Paraaortic lymph node (tissue), 1 donor: ENCODE measurements around a stretch of chr12.

GRCh38 chr12:6220024-6220790, 20.0 kb downstream of the CD9 start:
- PRO-cap = no peak

DNA sequence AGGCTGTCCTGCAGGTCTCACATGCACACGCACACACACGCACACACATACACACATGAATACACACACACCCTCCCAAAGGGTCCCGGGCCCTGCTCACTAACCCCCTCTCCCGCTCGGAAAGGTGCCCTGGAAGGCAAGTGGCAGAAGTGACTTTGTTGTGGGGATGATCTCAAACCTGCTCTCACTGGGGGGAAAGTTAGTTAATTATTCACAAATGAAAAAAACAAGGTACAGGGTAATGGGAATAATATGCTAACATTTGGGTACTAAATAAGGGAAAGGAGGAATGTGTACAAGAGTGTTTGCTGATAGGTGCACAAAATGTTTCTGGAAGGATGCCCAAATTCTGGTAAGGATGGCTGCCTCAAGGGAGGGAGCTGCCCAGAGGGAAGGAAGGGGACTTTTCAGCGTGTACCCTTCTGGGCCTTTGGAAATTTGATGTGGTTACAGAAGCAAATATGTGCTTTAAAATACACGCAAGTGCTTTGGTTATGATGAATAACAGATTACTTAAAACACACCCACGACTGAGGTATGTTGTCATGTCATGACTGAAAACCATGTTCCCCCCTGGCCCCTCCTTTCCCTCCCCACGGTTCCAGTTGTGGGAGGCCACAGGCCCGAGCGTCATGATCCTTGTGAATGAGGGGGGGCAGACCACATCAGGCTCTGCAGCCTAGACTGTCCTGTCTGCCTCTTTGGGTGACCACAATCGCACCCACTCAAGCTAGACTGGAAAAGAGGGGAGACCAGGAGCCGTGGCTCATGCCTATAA, 43.3 kb upstream of the PLEKHG6 start:
- PRO-cap = no peak

DNA sequence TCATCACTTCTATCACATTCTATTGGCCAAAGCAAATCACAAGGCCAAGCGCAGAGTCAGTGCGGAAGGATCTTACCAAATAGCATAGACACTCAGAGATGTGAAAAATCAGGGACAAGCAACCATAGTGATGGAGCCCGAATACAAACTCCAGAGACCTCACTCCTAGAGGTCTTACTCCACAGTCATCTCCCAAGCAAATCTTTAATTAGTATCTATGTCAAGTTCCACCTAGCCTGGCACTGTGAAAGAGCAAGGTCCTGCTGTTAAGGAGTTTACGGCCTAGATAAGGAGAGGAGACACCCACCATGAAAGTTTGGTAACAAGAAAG, 7.5 kb upstream of the PLEKHG6 start:
- PRO-cap = no peak

GRCh38 chr12:6328855-6329146, 13.1 kb downstream of the TNFRSF1A start:
- PRO-cap = no peak

DNA sequence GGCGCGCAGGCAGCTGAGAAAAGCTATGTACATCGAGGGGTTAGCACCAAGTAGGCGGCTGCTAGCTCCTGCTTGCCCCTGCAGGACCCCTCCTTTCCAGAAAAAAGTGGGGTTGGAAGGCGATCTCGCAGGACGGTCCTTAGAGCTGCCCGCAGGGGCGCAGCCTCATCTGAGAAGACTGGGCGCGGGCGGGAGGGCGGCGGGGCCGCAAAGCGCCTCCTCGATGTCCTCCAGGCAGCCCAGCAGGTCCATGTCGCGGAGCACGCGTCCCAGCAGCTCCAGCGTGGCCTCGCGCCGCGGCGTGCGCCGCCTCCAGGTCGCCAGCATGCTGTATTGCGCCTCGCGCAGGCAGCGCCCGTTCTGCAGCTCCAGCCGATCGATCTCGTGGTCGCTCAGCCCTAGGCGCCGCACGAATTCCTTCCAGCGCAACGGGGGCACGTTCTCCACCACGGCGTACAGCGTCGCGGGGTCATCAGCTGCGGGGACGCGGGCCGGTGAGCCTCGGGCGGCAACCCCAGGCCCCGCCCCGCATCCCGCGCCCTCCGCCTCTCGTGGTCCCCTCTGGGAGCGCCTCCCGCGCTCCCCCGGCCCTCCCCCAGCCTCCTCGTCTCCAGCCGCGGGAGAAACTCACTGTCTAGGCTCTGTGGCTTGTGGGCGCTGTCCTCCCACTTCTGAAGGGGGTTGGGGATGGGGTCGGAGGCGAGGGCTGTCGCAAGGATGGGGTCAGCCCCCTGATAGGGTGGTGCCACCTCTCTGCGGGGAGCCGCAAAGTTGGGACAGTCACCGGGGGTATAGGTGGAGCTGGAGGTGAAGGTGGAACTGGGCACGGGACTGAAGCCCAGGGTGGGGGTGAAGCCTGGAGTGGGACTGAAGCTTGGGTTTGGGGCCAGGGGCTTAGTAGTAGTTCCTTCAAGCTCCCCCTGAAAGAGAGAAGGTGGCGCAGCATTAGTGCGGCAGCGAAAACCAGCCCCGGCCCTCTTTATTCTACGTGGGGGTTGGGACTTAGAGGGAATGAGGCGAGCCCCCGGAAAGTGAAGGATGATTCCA, 12.4 kb downstream of the TNFRSF1A start:
- PRO-cap = no peak

- PRO-cap = no peak
Measured at GRCh38 chr12:6355479-6355939, 13.6 kb upstream of the TNFRSF1A start.

GRCh38 chr12:6371096-6371774, 4.1 kb downstream of the SCNN1A start:
- PRO-cap = no peak

DNA sequence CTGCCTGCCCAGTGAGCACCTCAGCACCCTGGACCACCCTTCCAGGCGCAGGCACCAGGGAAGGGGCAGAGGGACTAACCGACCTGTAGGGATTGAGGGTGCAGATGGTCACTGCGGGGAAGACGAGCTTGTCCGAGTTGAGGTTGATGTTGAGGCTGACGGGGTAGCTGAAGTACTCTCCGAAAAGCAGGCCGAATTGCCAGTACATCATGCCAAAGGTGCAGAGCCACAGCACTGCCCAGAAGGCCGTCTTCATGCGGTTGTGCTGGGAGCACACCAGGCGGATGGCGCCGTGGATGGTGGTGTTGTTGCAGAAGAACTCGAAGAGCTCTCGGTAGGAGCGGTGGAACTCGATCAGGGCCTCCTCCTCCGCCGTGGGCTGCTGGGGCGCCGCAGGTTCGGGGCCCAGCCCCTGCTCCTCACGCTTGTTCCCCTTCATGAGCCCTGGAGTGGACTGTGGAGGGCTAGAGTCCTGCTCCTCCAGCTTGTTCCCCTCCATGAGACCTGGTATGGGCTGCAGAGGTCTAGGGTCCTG, 1.0 kb downstream of the SCNN1A start:
- PRO-cap = no peak

DNA sequence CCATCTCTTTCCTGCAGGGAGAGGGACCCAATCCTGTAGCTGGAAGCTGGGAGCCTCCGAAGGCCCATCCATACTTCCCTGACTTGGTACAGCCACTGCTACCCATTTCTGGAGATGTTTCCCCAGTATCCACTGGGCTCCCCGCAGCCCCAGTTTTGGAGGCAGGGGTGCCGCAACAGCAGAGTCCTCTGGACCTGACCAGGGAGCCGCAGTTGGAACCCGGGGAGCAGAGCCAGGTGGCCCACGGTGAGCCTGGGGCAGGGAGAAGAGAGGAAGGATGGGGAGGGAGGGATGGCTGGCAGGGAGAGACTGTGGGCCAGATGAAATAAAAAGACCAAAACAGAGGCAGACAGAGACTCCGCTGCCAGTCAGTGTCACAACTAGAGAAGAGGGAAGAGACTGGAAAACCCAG, 6.1 kb downstream of the LTBR start:
- PRO-cap = no peak

GRCh38 chr12:6452238-6453427, 791 bp downstream of the TAPBPL start:
- PRO-cap = no peak

DNA sequence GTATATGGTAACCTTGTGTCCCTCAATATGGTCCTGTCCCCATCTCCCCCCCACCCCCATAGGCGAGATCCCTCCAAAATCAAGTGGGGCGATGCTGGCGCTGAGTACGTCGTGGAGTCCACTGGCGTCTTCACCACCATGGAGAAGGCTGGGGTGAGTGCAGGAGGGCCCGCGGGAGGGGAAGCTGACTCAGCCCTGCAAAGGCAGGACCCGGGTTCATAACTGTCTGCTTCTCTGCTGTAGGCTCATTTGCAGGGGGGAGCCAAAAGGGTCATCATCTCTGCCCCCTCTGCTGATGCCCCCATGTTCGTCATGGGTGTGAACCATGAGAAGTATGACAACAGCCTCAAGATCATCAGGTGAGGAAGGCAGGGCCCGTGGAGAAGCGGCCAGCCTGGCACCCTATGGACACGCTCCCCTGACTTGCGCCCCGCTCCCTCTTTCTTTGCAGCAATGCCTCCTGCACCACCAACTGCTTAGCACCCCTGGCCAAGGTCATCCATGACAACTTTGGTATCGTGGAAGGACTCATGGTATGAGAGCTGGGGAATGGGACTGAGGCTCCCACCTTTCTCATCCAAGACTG, 2.6 kb downstream of the GAPDH start:
- PRO-cap = no peak

GRCh38 chr12:6550284-6551431, 5.2 kb downstream of the IFFO1 start:
- PRO-cap = bidirectional peak, plus-strand start at chr12:6550585, minus-strand start at chr12:6550459

DNA sequence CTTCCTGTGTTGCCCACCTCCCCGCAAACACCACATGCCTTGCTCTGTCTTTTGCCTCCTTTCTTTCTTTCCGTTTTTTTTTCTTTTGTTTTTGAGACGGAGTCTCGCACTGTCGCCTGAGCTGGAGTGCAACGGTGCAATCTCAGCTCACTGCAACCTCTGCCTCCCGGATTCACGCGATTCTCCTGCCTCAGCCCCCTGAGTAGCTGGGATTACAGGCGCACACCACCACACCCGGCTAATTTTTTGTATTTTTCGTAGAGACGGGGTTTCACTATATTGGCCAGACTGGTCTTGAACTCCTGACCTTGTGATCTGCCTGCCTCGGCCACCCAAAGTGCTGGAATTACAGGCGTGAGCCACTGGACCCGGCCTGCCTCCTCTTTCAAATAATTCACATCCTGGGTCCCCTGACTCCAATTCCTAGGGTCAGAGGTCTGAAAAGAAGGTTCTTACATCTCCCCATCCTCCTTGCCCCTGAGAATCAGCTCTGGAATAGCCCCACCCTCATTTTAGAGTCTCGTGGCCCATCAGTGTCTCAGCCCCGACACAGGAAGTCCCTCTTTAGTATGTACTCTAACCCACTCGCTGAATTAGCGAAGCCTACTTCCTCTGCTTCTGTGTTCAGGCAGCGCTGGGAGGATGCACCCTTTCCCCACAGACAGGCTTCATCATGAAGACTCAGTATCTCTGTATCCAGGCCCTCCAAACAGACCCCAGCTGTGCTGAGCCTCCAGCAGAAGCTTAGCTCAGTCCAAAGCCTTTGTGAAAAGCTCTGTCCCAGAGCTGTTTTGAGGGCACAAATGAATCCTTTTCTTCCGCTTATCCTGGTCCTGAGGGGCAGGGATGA, 3.6 kb downstream of the LPAR5 start:
- PRO-cap = bidirectional peak, plus-strand start at position 621 of the sequence, minus-strand start at position 479 of the sequence

- PRO-cap = no peak
Measured at GRCh38 chr12:6703472-6704028, 2.9 kb upstream of the PIANP start.

DNA sequence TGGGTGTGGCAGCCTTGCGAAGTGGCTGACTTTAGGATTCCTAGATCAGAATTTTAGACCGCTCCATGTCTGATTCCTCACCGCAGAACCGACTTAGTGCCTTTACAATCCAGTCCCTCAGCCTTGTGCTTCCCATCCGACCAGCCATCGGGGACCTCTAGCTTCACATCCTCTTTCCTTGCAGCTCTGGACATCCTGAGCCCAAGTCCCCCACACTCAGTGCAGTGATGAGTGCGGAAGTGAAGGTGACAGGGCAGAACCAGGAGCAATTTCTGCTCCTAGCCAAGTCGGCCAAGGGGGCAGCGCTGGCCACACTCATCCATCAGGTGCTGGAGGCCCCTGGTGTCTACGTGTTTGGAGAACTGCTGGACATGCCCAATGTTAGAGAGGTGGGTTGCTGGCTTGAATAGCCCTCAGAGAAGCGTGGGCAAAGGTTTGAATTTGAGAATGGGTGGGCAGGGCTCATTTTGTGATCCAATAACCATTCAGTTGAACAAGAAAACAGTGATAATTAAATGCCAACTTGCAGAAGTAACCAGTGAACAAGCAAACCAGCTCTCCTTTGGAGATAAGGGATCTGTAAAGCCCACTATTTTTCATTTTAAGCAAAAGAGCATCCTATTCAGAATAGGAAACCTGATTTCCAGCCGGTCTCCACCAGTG, 715 bp downstream of the COPS7A start:
- PRO-cap = no peak

DNA sequence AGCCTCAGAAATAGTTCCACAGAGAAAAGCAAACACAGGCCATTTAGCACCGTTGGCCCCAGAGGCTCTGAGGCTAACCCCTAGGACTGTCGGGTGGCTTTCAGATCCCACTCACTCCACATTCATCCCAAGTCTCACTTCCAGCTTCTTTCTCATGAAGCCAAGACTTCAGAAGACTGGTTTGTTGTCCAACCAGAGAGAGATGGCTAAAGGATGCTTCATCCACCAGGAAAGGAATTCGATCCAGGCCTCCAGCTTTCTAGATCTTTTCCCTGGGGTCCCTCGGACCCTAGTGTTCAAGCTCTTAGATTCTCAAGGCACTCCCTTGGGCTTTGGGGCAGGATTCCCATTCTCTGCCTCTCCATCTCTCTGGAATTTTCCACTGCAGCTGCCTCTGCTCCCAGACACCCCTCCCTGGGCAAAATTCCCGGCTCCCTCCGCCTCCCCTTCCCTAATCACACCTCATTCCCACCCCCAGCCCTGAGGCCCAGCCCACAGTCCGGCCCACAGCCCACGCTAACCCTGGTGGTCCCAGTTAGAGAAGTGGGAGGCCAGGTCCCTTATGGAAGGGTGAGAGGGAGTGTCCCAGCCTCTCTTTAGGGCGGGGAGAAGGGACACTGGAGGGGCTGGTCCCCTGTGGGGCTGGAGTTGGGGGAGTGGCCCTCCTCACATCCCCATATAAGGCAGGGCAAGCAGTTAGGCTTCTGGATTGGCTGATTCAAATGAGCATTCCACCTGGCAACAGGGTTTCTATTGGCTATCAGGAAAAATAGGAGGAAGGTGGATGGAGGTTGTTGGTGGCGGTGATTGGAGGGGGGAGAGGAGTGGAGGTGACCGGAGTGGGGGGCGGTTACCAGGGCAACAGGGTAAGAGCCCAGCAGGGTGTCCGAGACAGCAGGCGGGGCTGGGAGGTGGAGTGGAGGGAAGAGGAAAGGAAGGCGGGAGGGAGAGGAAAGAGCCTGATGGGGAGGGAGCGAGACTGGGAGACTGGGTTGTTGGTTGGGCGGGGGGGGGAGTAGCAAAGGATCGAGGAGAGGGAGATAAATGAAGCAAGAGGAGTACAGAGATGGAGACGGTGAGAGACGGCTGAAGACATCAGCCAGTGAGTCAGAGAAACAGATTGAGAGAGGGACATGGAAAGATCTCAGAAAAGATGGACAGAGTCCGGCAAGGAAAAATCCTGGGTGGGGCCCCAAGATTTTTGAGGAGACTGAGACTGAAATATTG, 2.1 kb upstream of the PTMS start:
- PRO-cap = bidirectional peak, plus-strand start at position 538 of the sequence, minus-strand start at position 416 of the sequence; bidirectional peak, plus-strand start at position 897 of the sequence, minus-strand start at position 598 of the sequence; unidirectional peak, plus-strand start at position 1,070 of the sequence

DNA sequence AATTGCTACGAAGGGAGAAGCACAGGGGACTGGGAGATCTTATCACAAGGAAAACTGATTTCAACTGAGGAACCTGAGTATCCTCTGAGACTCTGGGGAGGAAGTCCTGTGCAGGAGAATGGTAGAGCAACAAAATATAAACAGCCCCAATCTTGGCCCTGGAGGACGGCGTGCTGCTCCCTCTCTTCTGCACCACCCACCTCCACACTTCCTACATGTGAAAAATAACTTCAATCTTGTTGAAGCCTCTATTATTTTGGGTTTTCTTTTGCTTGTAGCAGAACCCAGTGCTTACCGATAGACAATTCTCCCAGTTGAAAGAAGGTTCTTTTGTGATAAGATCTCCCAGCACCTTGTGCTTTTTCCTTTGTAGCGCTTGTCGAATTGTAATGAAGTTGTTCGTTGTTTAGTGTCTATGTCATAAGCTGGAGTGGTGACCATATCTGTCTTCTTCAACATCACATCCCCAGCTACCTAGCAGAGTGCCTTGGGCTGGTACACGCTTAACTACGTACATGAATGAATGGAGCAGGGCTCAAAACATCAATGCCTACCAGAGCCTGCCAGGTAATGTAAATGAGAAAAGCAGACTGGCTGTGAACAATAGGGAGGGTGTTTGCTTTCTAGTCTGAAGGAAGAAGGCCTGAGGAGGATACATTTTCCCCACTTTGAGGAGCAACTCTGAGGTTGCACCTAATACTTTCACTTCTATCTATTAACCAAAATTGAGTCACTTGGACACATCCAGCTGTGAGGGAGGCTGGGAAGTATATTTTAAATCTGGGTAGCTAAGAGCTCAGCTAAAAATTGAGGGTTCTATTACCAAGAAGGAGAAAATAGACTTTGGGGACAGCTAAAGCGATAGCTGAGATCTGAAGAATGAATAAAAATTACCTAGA, 2.6 kb upstream of the CD4 start:
- PRO-cap = no peak

DNA sequence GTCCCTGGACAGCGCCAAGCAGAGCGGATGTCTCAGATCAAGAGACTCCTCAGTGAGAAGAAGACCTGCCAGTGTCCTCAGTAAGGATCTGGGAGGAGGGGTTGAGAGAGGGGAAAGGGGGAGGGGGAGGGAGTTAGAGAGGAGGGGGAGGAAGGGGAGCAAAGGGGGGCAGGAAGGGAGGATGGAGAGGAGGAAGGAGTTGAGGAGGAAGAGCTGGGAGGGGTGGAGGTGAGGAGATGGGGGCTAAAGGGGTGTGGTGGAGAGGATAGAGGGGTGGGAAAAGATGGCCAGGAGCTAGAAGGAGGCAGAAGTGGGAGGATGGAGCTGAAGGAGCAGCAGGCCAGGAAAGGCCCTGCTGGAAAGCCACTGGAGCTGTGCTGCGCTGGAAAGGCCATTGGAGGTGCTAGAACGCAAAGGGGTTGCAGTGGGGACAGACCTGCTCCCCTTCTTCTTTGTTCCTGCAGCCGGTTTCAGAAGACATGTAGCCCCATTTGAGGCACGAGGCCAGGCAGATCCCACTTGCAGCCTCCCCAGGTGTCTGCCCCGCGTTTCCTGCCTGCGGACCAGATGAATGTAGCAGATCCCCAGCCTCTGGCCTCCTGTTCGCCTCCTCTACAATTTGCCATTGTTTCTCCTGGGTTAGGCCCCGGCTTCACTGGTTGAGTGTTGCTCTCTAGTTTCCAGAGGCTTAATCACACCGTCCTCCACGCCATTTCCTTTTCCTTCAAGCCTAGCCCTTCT, 2.6 kb upstream of the GPR162 start:
- PRO-cap = unidirectional peak, plus-strand start at position 136 of the sequence; unidirectional peak, minus-strand start at position 611 of the sequence

DNA sequence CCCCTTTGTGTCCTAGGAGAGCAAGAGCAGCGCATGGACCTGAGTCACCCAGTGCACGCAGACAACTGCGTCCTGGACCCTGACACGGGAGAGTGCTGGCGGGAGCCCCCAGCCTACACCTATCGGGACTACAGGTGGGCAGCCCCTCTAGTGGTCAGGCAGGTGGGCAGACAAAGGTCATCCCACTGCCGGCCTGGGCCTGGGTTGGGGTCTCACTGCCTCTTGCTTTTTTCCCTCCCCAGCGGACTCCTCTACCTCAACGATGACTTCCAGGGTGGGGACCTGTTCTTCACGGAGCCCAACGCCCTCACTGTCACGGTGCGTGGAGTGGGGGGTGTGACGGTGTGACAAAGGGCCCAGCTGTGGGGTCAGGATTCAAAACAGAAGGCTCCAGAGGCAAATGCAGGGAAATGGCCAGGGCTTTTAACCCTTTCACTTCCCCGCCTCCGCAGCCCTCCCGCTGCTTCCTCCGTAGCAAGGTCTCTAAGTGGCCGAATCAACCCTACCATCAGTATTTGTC, 2.9 kb upstream of the GNB3 start:
- PRO-cap = no peak

DNA sequence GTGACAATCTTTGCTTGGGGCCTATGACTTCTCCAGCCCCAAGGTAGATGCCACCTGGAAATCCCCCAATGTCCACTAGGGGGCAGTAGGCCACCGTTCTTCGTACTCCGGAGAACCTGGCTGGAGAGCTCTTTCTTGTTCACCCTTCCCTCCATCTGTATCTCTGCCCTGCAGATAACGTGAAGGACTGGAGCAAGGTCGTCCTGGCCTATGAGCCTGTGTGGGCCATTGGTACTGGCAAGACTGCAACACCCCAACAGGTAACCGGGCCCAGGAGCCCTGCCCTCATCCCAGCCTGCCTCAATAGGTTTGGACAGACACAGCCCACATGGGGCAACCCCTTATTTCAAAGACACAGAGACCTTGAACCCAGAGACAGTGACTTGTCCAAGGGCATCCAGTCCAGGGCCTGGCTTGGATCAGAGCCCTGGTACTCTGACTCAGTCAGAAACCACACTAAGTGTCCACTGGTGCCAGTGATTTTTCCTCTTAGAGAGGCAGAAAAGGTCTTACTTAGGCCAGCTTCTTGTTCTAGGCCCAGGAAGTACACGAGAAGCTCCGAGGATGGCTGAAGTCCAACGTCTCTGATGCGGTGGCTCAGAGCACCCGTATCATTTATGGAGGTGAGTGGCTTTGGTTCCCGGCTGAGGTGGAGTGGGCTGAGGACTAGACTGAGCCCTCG, 2.3 kb downstream of the TPI1 start:
- PRO-cap = no peak